Sigmoid colon (tissue), 4 donors: ENCODE measurements around a stretch of chr20.

DNA sequence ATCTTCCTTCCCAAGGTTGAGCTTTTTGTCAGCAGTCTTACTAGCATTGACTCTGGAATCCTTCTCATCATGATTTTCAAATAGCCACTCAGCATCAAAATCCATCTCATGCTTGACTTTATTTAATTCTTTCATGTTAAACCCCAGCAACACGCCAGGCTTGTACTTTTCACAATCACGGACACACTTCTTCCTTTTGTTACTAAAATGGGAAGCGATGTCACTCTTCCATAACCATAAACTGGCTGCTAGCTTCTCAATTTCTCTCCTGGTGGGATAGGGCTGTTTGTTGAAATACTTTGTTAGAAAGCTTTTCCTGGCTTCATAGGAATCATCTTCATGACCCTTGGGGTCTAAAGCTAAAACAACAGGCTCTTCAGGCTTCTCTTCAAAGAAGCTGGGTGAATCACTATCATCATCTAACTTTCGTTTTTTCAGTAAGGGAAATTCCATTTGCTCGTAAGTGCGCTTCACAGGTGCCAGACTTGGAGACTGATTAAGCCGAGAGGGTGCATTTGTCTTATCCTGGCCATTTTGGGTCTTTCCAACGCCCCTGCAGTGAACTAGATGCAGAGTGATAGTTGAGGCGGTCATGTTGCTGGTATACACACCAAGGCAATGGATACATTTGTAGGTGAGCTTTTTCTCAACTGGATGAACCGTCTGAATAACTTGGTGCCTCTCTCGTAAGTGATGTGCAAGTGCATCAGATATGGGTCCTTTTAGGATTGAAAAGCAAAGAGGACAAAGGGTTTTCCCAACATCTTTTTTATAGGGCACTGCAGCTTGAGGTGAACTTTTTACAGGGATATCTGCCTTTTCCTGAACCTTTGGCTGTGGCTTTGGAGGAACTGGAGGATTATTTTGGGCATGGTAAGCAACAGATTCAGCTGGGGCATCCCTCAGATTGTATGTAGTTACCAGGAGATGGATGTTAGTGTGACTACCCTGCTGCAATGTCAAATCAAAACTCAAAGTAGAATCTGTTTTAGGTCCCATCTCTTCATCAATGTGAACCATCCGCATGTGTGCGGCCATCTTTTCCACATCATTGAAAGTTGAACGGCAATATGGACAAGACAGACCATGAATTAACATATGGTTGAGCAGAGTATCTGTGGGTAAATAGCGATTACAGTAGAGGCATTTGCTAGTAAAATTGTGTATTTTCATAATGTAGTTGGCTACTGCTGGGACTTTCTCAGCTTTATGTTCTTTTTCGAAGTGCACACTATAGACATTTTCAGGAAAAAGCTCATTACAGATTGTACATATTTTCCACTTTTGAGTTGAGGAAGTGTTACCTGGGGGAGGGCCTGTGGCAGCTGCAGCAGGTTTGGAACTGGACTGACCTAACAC is 38.7 kb downstream of the ADNP start:
- PRO-cap, result no peak
- RAMPAGE, long total RNA, 4 experiments, result no peak in any of the 4 experiments

GRCh38 chr20:51404590-51405554 is 137.6 kb downstream of the NFATC2 start:
- PRO-cap, result no peak
- RAMPAGE, long total RNA, 4 experiments, result no peak in any of the 4 experiments

- PRO-cap, result no peak
- RAMPAGE, long total RNA, 4 experiments, result no peak in any of the 4 experiments
Measured at GRCh38 chr20:51423661-51424560, 118.6 kb downstream of the NFATC2 start.

- PRO-cap, result no peak
- RAMPAGE, long total RNA, 4 experiments, result no peak in any of the 4 experiments
Measured at GRCh38 chr20:51500198-51500737, 42.3 kb downstream of the NFATC2 start.

GRCh38 chr20:51697018-51697718 is 71.0 kb downstream of the ATP9A start:
- PRO-cap, result no peak
- RAMPAGE, long total RNA, 4 experiments, result no peak in any of the 4 experiments

- PRO-cap, result no peak
- RAMPAGE, long total RNA, 4 experiments, result no peak in any of the 4 experiments
Measured at GRCh38 chr20:51701372-51701846, 66.8 kb downstream of the ATP9A start.

DNA sequence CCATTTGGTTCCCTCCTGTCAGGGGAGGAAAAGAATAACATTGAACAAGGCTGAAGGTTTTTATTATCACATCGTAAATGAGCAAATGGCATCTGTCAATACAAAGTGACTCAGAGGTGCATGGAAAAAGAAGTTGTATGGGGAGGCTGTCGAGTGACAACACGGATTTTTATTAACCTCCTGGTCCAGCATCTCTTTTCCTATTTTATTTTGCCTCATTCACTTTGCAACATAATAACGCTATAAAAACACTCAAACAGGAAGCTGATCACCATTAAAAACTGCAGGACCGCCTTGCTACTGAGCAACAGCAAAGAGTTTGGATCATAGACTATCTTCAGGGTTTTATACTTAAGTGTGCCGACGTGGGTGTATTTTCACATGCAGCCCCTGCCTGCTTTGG is 132.0 kb upstream of the SALL4 start:
- PRO-cap, result no peak
- RAMPAGE, long total RNA, 4 experiments, result no peak in any of the 4 experiments

DNA sequence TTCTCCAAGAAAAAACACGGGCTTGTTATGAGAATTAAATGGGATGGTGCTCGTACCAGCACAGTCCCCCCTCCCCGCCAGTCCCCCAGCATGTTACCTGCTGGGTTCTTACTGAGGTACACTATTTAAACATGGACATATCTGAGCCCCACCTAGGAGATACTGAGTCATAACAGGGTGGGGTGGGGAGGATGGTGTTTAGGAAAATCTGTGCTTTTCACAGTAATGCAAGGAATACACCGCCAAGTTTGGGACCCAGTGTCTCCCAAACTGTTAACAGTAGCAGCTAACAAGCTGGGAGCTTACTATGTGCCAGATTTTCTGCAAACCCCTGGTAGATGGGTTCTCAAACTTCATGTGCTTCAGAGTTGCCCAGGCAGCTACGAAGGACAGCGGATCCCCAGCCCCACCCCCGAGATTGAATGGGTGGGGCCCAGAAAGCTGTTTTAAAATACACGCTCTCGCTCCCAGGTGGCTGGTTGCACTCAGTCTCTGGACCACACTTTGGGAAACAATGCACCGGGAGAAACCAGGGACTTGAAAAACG is 1.0 kb downstream of the ZFP64 start:
- PRO-cap, result no peak
- RAMPAGE, long total RNA, 4 experiments, result no peak in any of the 4 experiments

GRCh38 chr20:52675603-52676218 is 296.4 kb upstream of the TSHZ2 start:
- PRO-cap, result no peak
- RAMPAGE, long total RNA, 4 experiments, result no peak in any of the 4 experiments

- PRO-cap, result no peak
- RAMPAGE, long total RNA, 4 experiments, result no peak in any of the 4 experiments
Measured at GRCh38 chr20:53117731-53118291, 145.7 kb downstream of the TSHZ2 start.

- PRO-cap, result no peak
- RAMPAGE, long total RNA, 4 experiments, result no peak in any of the 4 experiments
Measured at GRCh38 chr20:53434580-53435128, 159.0 kb downstream of the ZNF217 start.

DNA sequence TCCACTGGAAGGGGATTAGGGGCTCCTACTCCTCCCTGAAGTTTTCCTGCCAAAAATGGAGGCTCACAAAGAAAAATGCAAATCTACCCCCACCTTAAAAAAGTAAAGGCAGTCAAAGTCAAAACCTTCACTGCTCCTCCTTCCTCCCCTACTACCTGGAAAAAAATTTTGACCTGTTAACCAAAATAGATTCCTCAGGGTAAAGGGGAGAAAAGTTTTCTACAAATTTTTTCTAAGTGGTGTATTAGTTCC is 2.8 kb downstream of the ZNF217 start:
- PRO-cap, result no peak
- RAMPAGE, long total RNA, 4 experiments, result no peak in any of the 4 experiments

DNA sequence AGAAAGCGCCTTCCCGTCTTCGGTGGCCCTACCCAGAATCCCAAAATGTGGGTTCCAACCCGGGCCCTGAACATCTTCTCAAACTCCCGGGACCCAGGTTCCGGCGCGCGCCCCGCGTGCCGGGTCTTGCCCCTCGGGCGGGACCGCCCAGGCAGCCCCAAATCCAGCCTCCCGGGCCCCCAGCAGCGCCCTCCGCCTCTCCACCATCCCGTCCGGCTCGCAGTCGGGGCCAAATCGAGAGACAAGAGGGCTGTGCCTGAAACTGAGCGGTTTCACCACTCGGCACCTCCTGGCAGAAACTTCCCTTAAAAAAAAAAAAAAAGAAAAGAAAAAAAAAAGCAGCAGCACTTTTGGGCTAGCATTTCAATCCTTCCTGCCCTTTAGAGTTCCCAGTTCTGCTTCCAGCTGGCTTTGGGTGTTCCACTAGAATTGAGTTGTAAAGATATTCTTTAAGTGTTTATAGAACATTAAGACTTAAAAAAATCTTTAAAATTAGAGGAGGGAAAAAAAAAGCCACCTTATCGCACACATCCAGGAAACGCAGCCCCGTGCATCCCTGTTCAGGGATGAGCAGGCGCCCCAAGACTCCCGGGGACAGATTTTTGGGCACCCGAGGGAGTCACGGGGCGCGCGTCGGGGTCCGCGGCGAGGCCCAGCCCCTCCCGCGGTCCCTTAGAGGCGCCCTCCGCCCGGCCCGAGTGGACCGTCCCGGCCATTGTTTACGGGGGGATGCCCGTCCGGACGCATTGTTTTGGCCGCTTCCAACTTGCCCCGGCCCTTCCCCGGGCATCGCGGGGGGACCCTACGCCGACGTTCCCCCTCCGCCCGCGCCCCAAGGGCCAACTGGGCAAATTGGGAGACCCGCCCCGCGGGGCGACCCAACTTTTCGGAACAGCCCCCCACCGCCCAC is 854 bp downstream of the ZNF217 start:
- PRO-cap, result no peak
- RAMPAGE, long total RNA, 4 experiments, result no peak in any of the 4 experiments

- PRO-cap, result no peak
- RAMPAGE, long total RNA, 4 experiments, result no peak in any of the 4 experiments
Measured at GRCh38 chr20:53595041-53595572, 1.5 kb upstream of the ZNF217 start.

DNA sequence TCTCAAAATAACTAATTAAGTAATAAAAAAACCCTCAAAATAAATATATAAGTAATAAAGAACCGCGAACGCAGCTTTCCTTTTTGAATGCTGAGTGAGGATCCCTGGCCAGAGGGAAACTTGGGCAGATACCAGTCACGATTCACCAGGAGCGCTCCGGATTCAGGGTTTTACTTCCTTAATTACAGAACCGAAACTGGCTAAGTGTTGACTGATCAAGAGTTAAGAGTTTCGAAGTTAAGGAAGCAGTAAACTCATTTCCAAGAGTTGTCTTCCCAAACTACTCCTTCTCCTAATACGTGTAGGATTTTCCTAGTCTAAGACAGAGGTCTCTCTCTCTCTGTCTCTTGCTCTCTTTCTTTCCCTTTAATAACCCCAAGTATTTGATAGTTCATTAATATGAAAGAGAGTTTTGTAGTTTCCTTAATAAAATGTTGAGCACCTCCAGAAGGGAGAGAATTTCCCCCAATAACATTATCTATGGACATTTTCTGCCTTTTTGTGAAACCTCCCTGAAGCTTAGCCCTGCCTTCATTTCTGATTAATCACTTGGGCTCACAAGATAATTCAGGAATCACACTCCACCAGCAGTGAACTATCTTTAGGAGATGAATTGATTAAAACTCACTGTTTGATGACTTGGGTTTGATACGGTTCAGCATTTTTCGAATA is 61.5 kb upstream of the ZNF217 start:
- PRO-cap, result no peak
- RAMPAGE, long total RNA, 4 experiments, result no peak in any of the 4 experiments

DNA sequence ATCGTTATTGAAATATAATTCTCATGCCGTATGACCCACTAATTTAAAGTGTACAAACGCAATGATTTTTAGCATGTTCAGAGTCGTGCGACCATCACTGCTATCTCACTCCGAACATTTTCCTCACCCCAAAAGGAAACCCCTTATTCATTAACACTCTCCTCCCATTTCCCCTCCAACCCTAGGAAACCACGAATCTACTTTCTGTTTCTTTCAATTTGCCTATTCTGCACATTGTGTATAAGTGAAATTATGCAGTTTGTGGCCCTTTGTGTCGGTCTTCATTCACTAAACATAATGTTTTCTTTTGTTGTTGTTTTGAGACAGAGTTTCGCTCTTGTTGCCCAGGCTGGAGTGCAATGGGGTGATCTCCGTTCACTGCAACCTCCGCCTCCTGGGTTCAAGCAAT is 99.6 kb upstream of the ZNF217 start:
- PRO-cap, result no peak
- RAMPAGE, long total RNA, 4 experiments, result no peak in any of the 4 experiments

GRCh38 chr20:53786575-53787381 is 193.1 kb upstream of the ZNF217 start:
- PRO-cap, result no peak
- RAMPAGE, long total RNA, 4 experiments, result no peak in any of the 4 experiments

DNA sequence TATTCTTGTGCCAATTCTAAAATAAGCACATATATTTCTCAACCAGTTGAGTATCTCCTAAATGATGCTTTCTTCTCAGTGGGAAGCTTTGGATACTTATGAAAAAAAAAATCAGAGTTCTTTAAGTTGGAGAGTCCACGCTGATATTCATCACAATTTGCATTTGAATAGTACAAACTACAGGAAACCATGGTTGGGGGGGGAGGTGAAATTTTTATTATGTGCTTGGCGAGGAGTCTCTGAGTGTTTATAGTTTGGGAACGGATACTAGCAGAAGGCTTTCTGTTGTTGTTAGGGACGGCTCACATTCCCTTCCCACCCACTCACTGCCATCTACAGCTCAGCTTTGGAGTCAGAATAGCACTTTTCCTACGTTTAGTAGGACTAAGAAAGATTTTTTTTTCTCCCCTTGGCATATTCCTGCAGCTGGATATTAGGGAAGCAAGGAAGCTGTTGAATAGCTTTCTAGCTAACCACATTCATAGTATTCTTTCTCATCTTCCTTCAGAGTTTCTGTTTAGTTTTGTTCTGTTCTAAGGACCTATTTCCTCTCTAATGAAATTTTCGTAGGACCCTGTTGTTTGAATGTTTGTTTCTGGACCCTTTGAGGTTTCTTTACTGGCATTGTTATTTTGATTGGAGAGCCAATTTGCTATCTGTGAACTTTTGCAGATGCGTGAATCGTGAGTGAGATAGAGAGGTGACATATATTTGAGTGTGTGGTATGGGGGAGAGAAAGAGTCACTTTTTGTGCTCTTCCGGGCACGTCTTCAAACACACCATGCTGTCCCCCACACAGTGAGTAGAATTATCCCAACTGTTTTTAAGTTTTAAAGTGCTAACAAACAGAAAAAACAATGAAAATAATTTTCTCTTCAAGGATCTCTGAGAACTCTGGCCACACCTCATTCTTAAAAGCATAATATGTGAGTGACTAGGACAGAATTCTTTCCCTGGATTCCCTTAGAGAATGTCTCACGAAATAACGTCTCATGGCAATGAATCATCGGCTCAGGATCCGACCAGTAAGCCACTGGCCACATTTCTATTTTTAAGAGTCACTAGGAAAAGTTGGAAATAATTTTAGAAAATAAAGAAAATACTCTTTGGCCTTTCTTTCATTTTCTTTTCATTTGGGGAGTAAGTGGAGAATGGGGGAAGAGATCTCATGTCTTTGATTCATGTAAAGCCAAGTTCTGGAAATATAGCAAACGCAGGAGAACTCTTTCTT is 235.4 kb upstream of the ZNF217 start:
- PRO-cap, result unidirectional peak, plus-strand start at position 277 of the sequence
- RAMPAGE, long total RNA, 4 experiments, result no peak in any of the 4 experiments

- PRO-cap, result no peak
- RAMPAGE, long total RNA, 4 experiments, result no peak in any of the 4 experiments
Measured at GRCh38 chr20:53939342-53939868, 131.0 kb downstream of the BCAS1 start.

GRCh38 chr20:54084862-54085553 is 14.6 kb upstream of the BCAS1 start:
- PRO-cap, result no peak
- RAMPAGE, long total RNA, 4 experiments, result no peak in any of the 4 experiments